Measurements from ENCODE around the genes MANBA and CYP2U1.

- RRBS: no CpG with 5 or more reads among the region's 3 CpGs
These were observed 9.7 kb downstream of the PPP3CA start for GRCh38 chr4:101337749-101337948.

- RRBS: no CpG with 5 or more reads among the region's 5 CpGs
These were observed 59.0 kb upstream of the NFKB1 start for GRCh38 chr4:102442138-102442551.

DNA sequence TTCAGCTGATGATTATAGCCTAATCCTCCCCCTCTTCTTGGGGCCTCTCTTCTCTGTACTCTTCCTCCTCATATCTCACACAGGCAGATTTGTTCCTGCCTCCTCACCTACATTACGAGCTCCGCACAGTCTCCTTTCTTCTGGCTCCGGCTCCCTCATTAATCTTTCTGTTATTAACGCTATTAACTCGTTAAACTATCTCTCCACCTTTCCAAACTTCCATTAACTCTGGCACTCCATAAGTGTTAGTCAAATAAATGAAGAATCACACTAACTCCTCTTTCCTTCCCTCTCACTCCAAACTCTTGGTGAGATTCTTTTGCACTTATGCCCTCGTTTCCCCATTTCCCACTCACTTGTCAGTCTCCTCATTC lies 4.5 kb upstream of the NFKB1 start:
- RRBS: no CpG with 5 or more reads among the region's 6 CpGs

DNA sequence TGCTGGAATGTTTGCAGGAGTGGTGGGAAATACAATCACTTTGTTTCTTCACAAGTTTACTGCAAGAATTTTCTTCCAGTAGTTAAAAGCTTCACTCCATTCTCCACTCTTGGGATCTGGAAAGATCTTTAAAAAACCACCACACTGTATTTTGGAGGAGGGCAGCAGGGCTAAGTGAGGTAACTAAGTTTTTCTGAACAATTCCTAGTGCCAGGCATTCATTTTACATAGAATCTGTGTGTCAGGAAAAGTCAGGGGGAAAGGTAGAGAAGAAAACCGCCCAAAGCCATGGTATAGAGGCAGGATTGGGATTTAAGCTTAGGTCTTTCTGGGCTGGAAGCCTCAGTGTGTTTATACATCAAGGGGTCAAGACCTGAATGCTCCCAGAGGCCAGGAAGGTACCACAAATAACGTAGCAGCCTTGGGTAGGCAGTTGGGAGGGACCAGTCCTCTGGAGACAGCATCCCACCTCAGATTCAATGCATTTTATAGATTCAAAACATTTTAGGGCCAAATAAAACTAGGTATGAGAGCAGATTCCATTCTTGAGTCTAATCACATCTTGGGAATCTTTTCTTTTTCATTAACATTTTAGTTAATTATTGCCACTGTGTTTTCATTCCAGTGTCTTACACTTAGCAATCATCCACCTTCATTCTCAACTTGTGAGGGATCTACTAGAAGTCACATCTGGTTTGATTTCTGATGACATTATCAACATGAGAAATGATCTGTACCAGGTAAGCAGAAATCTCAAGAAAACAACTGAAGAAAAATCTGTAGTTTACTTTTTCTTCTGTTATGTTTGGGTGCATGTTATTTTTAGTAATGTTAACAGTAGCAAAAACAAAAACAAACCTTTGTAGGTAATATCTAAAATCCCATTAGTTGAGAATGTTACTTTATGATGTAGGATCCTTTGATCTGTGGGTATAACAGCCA lies 99.4 kb downstream of the NFKB1 start:
- RRBS: no CpG with 5 or more reads among the region's 2 CpGs

DNA sequence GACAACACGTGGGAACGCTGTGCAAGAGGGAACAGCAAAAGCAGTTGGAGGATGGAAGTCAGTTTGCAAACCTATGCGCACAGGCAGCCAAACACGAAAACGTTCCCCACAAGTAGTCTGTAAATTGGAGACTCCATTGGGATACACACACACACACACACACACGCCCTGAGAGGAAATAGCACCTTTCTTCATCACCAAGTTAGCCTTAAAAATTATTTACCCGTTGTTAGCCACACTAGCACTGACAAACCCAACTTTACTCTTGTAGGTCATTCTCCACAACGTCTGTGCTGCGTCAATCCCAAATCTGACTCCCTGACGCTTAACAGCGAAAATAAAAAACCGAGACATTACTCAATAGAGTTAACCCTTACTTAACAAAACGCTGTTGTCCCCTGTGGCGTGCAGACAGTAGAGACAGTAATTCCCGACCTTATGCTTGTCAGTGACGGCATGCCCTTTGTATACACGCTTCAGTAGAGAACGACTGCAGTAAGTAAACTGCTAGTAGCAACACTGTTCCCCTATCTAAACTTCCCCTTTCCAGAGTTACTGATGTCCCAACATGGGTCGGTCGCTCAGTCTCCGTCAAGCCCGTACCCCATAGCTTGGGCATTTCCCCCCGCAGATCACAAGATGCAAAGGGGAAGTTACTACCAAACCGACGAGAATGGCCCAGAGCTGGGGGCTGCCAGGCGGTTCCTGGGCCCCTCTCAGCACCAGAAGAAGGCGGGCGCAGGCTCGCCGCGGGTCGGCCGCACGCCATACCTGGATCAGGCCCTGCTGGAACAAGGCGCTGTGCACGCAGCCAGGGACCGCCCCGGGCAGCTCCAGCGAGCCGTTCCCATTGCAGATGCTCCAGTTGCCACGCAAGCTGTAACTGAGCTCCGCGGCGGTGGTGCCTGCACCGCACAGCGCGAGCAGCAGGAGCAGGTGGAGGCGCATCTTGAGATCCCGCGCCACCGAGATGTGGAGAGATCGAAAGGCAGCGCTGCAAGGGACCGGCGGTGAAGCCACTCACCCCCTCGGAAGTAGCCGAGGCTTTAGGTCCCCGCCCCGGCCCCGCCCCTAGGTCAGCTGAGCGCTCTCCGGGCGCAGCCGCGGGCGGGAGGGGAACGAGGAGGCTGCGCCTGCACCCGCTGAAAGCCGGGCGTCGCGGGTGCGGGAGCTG lies at the start of gene MANBA:
TSS of gene MANBA (minus strand) at position 1,022 of the 1,174 bp plus-strand sequence.
- RRBS: 2% methylated on average over 15 of the region's 74 CpGs

GRCh38 chr4:102785801-102786258 lies 25.1 kb upstream of the MANBA start:
- RRBS: no CpG with 5 or more reads among the region's 3 CpGs

DNA sequence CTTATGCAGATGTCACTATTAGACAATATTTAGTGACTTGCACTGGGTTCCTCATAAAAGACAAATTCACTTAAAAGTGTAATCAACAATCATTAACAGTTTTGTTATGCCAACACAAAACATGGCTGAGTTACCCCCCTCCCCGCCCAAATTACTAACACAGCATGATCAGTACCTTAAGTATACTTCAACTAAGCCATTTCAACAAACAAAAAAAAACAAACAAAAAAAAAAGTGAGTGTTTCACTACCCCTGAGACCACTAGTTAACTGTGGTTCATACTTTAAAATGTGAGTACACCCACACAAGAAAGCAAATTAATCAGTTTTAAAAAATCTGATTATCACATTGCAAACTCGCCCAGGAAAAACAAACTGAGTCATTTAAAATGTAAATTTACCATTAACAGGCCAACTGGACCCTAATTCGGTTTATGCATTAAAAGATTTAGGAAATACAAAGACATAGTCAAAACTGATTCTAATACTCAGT lies 32.9 kb downstream of the UBE2D3 start:
- RRBS: no CpG with 5 or more reads among the region's 3 CpGs

GRCh38 chr4:102795032-102796086 lies 32.0 kb downstream of the UBE2D3 start:
- RRBS: no CpG with 5 or more reads among the region's 5 CpGs

- RRBS: no CpG with 5 or more reads among the region's 1 CpG
These were observed 25.8 kb downstream of the UBE2D3 start for GRCh38 chr4:102801484-102801955.

- RRBS: no CpG with 5 or more reads among the region's 3 CpGs
These were observed 13.6 kb downstream of the UBE2D3 start for GRCh38 chr4:102813528-102814306.

DNA sequence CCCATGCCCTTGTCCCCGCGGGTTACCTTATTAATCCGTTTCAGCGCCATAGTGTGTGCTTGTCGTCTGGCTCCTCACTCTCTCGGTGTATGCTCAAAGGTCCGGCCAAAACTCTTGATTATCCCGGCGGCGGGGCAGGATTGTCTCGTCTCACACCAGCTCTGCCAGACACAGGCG lies 1.0 kb downstream of the UBE2D3 start:
- RRBS: no CpG with 5 or more reads among the region's 12 CpGs

DNA sequence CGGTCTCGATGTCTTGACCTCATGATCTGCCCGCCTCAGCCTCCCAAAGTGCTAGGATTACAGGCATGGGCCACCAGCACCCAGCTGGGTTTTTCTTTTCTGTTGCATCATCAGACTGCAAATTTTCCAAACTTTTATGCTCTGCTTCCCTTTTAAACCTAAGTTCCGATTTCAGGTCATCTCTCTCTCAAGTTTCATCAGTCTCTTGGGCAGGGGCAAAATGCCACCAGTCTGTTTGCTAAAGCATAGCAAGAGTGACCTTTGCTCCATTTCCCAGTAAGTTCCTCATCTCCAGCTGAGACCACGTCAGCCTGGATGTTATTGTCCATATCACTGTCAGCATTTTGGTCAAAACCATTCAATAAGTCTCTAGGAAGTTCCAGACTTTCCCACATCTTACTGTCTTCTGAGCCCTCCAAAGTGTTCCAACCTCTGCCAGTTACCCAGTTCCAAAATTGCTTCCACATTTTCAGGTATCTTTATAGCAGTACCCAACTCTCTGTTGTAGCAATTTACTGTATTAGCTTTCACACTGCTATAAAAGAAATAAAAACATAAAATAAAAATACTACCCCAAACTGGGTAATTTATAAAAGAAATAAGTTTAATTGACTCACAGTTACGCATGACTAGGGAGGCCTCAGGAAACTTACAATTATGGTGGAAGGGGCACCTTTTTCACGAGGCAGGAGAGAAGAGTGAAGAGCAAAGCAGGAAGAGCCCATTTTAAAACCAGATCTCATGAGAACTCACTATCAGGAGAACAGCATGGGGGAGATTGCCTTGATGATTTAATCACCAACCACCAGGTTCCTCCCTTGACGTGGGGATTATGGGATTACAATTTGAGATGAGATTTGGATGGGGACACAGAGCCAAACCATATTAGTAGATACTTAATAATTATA lies 9.8 kb downstream of the CISD2 start:
- RRBS: no CpG with 5 or more reads among the region's 8 CpGs

DNA sequence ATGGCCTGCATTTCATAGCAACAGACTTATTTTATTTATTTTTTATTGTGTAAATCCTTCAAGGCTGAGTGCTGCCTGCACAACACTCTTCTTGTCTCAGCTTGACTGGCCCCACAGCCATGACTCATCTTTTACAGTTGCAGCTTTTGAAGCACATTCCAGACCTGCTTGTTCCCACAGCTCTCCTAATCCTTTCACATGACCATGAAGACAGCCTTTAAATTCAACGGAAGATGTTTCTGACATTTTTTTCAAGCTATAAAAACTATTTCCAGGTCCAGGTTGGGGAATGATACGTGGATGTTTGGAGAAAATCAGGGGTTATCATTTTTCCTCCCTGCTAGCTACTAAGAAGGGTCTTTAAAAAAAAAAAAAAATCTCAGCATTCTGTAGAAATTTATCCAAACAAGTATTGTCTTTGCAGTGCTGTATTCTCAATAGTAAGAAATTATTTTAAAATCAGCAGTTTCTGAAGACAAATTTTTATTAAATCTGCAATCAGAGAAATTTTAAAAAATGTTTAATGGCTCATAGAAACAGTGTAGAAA lies 277.0 kb upstream of the TACR3 start:
- RRBS: no CpG with 5 or more reads among the region's 2 CpGs

DNA sequence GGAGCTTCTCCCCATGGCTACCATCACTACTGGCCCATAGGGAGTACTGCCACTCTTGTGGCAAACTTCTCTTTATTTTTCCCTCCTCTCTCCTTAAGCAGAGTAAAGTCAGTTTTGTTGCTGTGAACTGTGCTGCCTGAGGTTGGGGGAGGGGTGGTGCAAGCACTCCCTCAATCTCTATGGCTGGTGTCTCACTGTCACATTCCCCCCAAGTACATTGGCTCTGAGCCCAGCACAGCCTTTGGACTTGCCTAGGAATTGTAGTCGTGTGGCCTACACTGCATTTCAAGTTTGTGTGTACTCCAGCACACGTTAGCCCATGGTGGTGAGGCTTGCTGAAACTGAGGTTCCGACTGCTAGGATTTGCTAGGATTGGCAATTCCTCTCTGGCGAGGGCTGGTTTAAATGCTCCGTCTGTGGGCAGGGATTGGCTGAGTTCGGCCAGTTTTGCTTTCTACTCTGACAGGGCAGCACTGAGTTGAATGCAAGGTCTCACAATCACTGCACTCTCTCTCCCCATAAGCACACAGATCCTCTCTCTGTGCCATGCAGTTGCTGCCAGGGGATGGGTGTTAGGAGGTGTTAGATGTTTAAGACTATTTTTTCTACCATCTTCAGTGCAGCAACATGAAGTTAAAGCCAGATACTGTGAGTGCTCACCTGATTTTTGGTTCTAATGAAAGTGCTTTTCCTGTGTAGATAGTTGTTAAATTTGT lies 121.8 kb upstream of the CXXC4 start:
- RRBS: no CpG with 5 or more reads among the region's 6 CpGs

- RRBS: no CpG with 5 or more reads among the region's 15 CpGs
These were observed 1.5 kb upstream of the TET2 start for GRCh38 chr4:105145076-105145731.

DNA sequence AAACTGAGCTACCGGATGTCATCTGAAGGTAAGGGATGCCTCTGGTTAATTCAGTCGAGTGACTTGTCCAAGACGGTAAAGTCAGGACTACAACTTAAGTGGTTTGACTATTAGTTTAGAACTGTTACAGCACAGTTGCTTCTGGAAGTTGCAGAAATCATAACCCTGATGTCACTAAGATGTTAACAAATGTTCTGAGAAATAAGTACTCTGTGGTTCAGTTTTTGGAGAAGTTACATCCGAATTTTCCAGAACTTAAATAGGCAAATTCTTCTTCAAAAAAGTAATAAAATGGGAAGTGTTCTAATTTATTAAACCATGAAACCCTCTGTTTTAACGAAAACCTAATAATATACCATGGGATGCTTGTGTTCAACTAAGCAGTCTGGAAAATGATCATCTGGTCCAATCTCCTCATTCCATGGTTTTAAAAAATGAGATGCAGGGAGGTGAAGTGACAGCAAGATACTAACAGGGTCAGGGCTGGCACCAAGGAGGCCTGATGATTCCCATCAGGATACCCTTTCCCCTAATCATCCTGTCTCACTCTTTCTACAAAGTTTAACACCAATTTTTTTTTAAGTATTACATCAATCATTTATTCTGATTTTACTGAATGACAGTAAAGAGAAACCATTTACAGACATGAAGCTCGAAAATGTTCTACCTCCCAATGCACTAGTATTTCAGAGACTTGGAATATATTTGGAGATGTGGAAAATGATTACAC lies 2.9 kb downstream of the PPA2 start:
- RRBS: no CpG with 5 or more reads among the region's 6 CpGs

- RRBS: no CpG with 5 or more reads among the region's 10 CpGs
These were observed 177.3 kb downstream of the NPNT start for GRCh38 chr4:106072407-106073160.

- RRBS: 3% methylated on average over 23 of the region's 76 CpGs
These were observed at the start of gene CYP2U1 for GRCh38 chr4:107931119-107931914. Gene CYP2U1, plus strand, starts transcription at chr4:107931549.

DNA sequence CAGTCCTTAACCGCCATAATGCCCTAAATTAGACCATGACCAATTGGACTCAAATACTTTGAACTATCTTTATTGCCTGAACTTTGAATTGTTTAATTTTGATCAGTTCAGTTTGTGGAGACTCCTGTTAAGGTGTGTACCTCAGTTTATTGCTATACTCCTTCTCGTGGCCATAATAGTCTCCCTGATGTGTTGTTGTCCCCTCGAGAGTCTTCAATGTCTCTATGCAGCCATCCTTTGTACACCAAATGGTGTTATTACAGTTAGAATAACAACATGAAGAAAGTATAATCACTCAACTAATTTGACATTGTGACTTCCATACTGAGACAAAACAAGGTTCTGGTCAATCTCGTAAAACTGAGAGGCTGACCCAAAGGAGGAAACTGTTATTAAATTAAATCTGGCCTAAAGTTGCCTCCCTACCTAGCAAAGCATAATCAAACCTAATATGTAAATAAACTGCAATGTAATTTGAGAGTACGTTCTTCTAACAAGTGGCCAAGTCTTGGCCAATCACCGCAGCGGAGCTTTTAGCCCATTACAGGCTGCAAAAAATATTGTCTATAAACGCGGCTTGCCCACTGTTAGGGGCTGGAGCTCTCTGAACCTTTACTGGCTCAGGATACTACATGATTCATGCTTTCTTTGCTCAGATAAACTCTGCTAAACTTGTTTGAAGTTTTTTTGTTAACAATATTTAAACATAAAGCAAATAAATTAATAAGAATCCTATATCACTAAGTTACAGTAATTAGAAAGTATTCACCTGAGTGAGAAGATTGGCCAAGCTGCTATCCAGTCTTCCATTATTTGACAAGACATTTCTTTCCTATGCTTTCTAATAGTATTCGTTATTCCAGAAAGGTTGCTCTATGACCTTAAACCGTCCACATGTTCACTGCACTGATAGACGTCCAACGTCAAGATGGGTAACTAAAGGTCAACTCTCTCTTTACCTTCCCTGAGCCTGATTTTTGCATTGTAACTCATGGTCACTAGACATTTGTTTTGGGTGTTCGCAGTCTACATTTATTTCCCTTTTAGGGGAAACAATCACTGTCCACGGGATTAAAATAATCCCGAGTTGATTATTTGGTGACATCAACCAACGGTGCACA lies 986 bp upstream of the HADH start:
- RRBS: no CpG with 5 or more reads among the region's 17 CpGs

DNA sequence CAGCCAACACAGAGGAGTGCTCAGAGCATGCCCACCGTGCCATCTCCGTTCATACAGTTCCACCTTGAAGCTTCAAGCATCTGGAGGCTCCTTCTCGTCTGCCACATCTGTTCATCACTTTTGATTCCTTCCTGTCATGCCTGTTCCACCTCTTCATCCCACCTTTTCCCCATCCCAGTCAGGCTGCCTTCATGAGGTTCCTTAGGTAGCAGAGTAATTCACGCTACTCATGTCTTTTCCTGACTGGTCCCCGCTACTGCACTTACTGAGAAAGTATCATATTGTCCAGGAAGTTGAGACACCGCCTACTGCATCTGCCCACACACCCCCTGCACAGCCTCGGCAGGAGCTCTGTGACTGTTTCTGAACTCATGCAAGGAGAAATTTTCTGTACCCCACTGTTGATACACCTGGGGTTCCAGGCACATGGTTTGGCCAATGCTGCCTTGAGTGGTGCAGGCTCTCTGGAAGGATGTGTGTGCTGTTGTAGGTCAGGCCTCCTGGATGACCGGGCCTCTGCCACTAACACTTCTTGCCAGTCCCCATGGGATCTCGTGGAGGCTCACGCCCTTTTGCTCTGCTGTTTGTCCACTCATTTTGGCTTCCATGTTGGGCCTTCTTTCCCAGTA lies 39.6 kb downstream of the HADH start:
- RRBS: no CpG with 5 or more reads among the region's 10 CpGs